ENCODE results near the gene EIF5A2.

DNA sequence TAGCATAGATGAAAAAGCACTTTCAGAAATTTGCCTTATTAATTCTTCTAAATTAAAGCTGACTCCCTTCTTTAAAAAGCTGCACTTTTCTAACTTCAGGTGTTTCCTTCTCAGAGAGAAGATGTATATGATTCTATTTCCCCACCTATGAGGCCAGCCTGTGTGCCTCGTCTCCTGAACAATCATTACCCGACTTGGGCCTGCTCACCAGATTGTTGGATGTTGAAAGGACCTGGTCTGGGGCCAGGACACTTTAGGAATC, 16.8 kb upstream of the LRRC31 start:
- PRO-cap: no peak
- RAMPAGE, long total RNA: no peak

DNA sequence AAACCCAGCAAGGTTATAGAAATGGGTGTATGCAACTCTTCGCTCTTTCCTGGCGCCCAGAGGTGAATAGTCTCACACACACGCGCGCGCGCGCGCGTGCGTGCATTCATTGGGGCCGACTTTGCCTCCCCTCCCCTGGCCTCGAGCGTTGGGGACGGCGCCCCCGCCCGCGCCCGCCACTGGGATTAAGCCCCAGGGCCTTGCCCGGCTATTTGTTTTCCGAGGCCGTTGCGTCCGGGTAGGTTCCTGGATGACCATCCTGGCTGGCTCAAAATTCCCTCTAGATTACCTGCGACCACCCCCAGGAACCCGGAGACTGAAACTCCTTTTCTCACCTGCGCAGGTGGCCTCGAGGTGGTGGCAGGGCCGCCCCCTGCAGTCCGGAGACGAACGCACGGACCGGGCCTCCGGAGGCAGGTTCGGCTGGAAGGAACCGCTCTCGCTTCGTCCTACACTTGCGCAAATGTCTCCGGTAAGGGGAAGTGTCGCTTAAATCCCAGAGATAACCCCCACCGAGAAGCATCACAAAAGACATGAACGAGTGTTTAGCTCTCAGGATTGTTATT, 860 bp downstream of the GPR160 start:
- PRO-cap: bidirectional peak, plus-strand start at position 212 of the sequence, minus-strand start at position 64 of the sequence; bidirectional peak, plus-strand start at position 334 of the sequence, minus-strand start at position 282 of the sequence
- RAMPAGE, long total RNA: no peak

- PRO-cap: unidirectional peak, plus-strand start at chr3:170180847; bidirectional peak, plus-strand start at chr3:170181050, minus-strand start at chr3:170181016
- RAMPAGE, long total RNA: no peak
Observed at GRCh38 chr3:170180614-170181180, 836 bp downstream of the PHC3 start.

GRCh38 chr3:170270187-170270883, 48.1 kb downstream of the PRKCI start:
- PRO-cap: no peak
- RAMPAGE, long total RNA: no peak

GRCh38 chr3:170330153-170330886, 27.2 kb upstream of the SKIL start:
- PRO-cap: no peak
- RAMPAGE, long total RNA: no peak

DNA sequence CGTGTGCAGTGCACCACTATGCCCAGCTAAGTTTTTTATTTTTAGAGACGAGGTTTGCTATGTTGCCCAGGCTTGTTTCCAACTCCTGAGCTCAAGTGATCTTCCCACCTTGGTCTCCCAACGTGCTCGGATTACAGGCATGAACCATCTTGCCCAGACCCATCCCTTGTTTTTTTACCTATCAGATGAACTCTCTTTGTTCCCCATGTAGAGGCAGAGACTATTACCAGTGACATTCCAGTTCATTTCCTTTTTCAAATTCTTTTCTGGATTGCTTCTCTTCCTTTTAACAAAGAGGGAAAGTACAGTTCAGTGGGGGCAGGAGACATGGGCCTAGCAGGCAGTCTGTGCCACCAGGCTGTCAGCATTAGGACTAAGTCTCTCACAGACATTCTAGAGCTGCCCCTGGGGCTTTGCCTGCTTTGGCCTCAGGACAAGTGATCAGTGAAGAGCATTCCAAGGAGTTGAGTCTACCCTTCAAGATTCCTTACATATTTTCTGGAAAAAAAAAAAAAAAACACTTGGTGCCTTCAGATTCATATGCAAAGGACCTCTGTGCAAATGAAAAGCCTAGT, 103.5 kb upstream of the SLC7A14 start:
- PRO-cap: unidirectional peak, minus-strand start at position 375 of the sequence; unidirectional peak, minus-strand start at position 446 of the sequence
- RAMPAGE, long total RNA: no peak

DNA sequence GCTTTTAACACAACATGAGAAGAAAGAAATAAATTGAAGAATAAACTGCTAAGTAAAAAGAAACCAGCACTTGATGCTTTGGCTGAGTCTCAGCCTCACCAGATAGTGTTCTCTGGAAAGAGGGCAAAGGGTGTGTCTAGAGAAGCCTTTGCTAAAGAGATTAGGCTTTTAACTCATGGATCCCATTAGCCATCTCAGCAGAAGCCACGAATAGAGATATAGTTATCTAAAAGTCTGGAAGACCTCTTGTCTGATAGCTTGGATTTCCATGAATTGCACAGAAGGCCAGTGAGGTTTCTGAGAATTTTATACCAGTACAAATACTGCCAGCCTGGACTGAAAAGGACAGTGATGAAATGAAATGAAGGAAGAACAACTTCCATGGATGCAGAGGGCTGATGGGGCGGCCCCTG, 91.4 kb downstream of the RPL22L1 start:
- PRO-cap: no peak
- RAMPAGE, long total RNA: no peak

DNA sequence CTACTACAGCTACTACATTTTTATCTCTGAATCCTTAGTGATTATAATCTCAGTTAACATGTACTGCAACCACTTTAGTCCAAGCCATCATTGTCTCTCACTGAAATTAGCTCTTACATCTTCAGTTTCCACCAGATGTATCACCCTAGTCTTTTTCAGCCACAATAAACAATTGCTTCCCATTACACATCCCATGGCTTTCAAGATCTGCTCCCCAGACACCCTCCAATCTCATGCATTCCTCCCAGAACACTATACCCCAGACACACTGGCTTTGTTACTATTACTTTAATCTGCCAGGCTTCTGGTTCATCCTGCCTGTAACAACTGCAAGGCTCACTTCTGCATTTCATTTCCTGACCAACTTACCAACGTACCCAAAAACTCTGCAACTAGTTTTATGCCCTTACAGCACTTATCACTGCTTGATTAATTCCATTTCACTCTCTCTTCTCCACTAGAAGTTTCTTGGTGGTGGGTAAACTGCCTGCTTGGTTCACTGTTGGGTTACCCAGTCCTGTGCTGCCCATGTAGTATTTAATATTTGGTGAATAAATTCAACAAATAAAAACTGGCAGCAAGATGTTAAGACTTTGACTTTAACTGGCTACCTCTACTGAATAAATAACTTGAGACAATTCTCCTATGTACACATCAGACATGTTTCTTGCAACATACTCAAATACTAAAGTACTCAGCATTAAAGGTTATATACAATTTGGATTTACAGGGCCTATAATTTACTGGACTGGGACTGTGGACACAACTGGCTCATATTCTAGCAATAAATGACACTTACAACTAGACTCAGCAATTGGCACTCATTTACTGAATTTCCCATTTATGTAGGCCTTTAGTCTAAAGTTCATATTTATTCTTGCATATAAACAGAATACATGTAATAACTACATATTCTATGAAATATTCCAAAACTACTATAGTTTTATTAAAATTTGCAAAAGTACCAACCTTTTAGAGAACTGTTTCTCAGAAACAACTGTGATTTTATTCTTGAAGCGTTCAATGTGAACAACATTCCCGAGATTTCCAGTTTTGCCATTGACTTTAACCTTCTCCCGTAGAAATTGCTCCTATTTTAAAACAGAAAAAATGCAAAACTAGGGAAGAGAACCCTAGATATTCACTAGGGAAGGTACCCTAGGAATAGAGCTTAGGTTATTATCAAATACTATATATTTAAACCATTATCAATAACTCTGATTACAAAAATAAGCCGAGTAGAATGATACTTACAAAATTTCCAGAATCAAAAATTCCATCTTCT, 2.5 kb downstream of the RPL22L1 start:
- PRO-cap: no peak
- RAMPAGE, long total RNA: no peak

- PRO-cap: bidirectional peak, plus-strand start at chr3:170908839, minus-strand start at chr3:170908593
- RAMPAGE, long total RNA: start-site peak on the minus strand at chr3:170908601-170908644, 115 and 14 reads in 2 replicates
Observed at GRCh38 chr3:170908517-170909274, at the start of gene EIF5A2. EIF5A2 (minus strand) TSS chr3:170908637.

- PRO-cap: bidirectional peak, plus-strand start at chr3:171028270, minus-strand start at chr3:171028255; bidirectional peak, plus-strand start at chr3:171028372, minus-strand start at chr3:171028306
- RAMPAGE, long total RNA: no peak
Observed at GRCh38 chr3:171027717-171029061, 1.7 kb upstream of the SLC2A2 start.

- PRO-cap: unidirectional peak, minus-strand start at chr3:171173905
- RAMPAGE, long total RNA: no peak
Observed at GRCh38 chr3:171173616-171174158, 147.2 kb upstream of the SLC2A2 start.

- PRO-cap: no peak
- RAMPAGE, long total RNA: no peak
Observed at GRCh38 chr3:171257323-171257969, 202.8 kb downstream of the TNIK start.

DNA sequence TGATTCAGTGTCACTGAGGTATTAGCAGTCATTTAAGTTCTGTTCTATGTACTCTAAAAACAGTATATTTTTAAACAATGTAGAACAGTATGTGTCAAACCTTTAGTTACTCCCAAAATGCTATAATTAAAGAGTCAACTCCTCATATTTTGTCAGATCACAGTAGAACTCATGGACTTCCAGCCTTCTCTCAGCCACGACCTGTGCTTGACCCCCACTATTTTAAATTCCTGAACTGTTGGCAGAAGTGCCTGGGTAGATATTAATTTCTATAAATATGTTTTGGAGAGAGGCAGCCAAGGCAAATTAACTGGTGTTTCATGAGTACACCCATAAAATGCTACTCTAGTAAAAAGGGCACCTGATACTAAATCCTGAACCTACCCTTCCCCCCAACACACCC, 164.2 kb downstream of the TNIK start:
- PRO-cap: no peak
- RAMPAGE, long total RNA: no peak

GRCh38 chr3:171768264-171768850, 41.9 kb downstream of the PLD1 start:
- PRO-cap: no peak
- RAMPAGE, long total RNA: no peak

DNA sequence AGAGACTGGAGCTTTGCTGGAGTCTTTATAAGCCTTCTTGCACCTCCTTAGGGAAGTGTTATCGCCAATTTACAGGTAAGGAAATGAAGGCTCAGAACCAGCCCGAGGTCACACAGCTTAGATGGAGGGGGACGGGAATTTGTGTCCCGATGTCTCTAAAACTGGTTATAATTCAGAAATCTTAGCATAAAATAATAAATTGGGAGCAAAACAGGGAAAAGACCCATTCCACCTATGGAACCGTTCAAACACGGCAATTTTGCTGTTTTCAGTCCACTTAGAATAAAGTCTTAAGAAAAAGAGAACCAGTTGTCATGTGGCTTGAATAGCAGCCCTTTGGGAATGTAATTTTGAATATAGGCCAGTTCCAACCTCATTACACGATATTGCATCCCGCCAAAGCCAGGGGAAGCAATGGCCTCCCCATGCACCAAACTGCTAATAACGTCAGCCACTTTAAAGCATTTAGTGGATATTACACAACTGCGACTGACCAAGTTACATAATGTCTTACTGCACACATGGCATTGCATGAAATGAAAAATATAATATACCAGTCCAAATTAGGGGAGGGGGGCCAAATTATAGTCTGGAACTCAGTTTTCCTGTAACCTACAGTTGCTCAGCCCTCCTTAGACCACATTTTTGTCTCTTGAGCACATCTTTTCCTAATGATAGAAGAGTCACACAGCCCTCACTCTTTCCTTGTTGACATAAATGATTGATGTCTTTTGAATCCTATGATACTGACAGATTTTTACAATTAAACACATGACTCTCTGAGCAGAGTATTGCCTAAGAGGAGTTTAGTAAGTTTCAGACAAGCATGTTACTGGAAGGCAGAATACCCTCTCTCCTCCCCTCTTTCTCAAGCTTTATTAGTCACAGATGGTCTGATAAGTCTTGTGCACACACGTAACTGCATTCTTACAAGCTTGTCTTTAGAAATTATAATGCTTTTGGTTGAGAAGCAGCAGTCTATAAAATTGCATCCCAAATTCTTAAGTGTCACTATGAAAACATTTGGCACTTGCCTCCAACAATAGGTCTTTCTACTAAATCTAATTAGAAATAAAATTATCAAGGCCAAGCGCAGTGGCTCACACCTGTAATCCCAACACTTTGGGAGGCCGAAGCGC, 992 bp upstream of the PLD1 start:
- PRO-cap: no peak
- RAMPAGE, long total RNA: no peak

GRCh38 chr3:172063851-172064323, 24.5 kb downstream of the FNDC3B start:
- PRO-cap: no peak
- RAMPAGE, long total RNA: no peak

DNA sequence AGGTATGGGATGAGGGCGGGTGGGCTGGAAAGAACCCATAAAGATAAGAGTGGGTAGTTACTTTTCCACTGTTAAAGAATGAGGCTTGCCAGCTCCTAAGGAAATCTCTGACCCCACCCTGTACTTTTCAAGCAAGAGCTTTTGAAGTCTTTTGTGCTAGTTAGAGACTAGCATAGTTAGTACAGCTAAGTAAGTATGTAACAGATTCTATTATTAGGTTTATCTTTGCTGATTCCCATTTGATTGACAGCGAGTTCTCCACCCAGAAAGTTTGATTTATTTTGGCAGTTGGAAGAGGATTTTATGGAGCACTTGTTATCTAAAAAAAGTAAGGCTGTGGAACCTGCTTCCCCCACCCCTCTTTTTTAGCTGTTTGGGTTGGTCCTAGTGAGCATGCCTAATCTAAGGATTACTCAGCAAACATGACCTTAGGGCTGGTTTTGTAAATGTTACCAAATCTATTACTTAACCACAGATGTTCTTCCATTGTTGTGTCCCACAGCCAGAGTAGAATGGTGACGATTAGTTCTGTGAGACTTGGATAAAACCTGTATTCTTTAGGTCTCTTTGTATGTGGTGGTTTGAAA, 57.6 kb downstream of the FNDC3B start:
- PRO-cap: no peak
- RAMPAGE, long total RNA: no peak

GRCh38 chr3:172102523-172102915, 63.1 kb downstream of the FNDC3B start:
- PRO-cap: no peak
- RAMPAGE, long total RNA: no peak

DNA sequence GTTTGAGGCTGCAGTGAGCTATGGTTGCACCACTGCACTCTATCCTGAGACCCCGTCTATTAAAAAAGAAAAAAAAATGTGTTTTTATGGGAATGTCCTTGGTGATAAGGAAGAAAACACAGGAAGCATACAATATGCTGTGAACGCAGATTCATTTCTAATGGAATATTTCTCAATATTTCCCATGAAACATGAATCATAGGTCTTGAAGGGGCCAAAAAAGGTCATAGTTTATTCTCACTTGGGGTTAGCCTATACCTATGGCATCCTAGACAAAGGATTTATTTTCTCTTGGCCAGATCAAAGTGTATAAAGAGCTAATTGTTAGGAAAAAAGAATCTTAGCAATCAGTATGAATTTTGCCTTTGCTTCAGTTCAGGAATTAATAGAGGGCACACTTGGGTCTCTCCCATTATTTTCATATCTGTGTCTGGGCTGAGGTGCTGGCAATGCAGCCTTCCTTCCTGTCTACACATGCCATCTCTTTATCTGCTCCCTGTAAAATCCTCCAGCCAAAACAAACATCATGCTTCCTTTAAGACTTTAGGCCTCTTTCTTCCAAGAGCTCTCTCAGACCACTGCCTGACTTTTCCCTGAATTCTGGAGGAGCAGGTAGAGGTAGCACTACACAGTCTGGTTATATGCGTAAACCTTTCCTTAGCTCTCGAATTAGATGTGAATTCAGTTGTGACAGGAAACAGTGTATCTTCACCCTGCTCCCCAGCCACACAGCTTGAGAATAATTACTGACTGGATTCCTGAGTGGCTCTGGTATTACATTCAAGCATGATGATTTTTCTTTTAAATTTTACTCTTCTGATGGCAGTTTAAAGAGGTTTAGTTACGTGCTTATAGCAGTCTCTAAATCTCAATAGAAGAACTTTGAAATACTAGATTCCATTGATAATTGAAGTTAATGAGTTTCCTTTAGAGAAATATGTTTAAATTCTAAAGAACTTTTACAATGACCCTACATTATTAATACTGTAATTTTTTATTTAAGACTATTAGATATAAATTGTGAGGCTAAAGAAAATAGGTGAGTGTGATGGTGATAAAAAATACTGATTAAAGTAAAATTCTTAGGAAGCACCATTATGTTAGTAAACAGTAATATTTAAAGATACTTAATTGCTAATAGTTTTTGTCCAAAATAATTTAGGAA, 98.6 kb downstream of the FNDC3B start:
- PRO-cap: no peak
- RAMPAGE, long total RNA: no peak

GRCh38 chr3:172140150-172141194, 101.1 kb downstream of the FNDC3B start:
- PRO-cap: no peak
- RAMPAGE, long total RNA: no peak

All from GM23338 (cell line).